Choroid plexus epithelial cell (primary cell): ENCODE measurements around the genes SLC10A4 and DCUN1D4.

DNA sequence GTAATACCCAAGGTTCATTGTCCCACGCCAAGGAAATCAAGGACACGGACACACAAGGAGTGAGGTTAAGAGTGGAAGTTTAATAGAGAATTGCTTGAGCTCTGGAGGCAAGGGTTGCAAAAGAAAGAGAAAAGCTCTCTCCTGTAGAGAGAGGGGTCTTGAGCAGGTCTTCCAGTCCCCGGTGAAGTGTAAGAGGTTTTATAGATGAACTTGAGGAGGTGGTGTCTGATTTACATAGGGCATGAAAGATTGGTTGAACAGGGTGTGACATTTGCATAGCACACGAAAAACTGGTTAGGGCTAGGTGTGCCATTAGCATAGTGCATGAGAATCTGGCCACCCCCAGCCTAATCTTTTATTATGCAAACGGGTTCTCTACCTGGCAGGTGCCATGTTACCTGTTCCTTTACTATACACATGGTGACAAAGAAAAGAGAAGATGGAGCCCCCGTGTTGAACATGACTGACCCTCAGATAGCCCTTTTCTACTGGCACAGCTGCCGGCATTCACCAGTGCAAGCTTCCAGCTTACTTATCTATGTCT, 71.0 kb downstream of the UCHL1 start:
- RRBS: no CpG with 5 or more reads among the region's 7 CpGs

- RRBS: 0% methylated on average over 3 of the region's 15 CpGs
Measured at GRCh38 chr4:41361176-41361352, 104.3 kb downstream of the UCHL1 start.

- RRBS: no CpG with 5 or more reads among the region's 4 CpGs
Measured at GRCh38 chr4:42638797-42639361, 18.0 kb downstream of the ATP8A1 start.

GRCh38 chr4:48022395-48022968, 5.9 kb downstream of the NIPAL1 start:
- RRBS: no CpG with 5 or more reads among the region's 4 CpGs

GRCh38 chr4:48047815-48048488, 31.4 kb downstream of the NIPAL1 start:
- RRBS: no CpG with 5 or more reads among the region's 2 CpGs

- RRBS: 2% methylated on average over 58 of the region's 80 CpGs
Measured at GRCh38 chr4:48482887-48483703, at the start of gene SLC10A4. Gene SLC10A4 (plus strand): TSS chr4:48483343.

- RRBS: no CpG with 5 or more reads among the region's 5 CpGs
Measured at GRCh38 chr4:48718908-48719625, 61.0 kb downstream of the FRYL start.

DNA sequence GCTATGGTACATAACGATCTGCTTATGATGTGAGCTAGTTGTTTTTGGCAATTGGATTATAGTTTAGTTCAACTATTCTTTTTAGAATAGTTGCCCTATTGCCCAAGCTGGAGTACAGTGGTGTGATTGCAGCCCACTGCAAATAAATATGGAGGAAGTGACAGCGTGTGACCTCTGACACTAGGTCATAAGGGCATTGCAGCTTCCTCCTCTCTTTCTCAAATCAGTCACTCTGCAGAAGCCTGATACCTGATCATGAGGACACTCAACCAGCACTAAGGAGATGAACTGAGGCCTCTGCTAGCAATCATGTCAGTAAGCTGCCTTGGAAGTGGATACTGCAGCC, 24.8 kb upstream of the FRYL start:
- RRBS: no CpG with 5 or more reads among the region's 2 CpGs

DNA sequence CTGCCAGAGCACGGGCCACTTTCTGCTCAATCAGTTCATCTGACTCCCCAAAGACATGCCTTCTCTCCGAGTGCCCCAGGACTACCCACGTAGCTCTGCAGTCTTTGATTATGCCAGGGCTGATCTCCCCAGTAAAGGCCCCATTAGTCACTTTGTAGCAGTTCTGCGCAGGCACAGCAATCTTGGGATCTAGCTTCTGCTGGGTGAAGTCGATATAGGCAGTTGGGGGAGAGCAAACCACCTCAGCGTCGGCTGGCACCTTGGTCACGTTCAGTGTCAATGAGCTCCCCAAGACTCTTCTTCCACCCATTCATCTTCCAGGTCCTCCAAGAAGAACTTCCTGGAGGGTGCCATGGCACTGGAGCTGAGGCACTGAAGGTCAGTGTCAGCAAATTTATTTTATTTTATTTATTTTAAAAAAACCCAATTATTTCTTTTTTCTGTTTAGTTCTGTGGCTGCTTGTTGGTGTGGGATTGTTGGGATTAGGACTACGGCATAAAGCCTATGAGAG, 30.8 kb downstream of the CWH43 start:
- RRBS: no CpG with 5 or more reads among the region's 9 CpGs

DNA sequence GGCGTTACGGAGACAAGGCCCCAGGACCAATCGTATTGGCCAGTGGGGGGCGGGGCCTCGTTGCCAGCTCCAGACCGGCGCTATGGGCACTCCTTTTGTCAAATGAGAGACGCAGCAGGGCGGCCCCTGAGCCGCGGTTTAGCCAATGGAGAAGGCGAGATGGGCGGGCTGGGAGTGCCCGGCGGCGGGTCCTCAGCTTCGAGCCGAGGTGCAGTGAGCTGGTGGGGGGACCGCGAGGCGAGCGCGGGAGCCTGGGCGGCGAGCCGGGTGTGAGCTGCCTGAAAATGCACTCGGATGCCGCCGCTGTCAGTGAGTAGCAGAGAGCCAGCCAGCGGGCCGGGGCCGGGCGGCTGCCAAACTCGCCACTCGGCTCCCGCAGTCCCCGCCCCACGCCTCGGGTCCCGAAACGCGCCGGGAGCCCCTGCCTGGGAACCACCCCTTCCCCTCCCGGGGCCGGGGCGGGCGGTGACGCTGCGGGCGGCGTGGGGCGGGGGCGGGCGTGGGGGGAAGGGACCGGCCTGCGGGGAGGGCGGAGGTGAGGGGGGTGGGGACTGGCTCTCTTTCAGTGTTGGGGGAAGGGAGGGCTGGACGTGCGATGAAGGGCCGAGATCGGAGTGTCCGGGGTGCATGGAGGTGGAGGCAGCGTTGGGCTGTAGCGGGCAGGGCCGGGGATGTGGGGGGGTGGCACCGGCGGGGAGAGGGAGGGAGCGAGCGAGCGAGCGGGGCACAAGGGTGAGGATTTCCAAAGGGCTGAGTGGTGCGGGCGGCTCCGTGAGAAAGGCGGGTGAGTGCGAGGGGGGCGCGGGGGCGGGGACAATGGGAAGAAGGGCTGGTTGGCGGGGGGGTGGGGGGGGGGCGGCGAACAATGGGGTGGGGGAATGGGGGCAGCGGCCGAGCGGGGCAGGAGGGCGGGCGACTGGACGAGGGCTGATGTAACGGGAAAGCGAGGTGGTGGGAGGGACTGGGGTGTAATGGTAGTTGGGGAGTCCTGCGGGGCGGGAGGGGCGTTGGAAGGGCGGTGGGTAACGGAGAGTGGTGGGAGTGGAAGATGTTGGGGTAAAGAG, at the start of gene DCUN1D4:
Gene DCUN1D4 (plus strand): TSS at position 195 of the 1,064 bp plus-strand sequence.
- RRBS: 1% methylated on average over 48 of the region's 95 CpGs

- RRBS: no CpG with 5 or more reads among the region's 16 CpGs
Measured at GRCh38 chr4:52869080-52869718, 7.1 kb downstream of the RASL11B start.

DNA sequence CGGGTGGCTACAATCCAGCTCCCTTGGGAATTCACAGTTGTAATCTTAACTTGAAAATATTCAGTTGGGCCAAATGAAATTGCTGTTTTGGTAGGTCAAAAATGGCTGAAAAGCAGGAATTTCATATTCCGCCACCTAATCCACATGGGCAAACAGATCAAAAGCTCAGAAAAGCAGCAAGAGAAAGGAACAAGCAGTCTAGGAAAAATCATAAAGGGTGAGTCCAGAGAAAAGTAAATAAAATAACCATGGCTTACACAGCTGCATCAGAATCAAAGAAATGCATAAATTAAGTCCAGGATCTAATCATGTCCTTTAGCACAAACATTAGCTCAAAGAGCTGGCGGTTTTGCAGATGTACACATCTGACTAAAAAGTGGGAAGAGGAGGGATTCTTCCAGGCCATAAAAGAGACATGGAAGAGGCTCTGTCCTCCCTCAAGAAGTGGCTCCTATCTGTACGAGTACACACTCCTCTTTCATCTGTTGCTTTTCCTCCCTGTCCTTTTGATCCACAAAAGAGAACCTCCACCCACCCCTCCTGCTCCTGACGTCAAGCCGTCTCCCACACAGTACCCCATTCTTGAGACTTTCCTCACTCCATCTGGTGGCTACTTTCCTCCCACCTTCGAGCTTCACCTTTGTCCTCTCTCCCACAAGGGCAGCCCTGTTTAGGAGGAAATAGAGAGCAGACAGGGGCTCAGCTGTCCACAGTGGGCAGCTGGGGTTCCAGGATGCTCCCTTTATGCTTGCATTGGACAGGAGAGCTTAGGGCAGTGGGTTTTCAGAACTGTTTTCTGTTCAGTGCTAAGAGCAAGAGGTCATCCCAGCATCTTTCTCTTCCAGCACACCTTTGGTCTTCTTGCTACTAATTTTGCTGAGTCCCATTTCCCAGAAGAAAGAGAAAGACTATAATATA, 92.6 kb downstream of the RASL11B start:
- RRBS: no CpG with 5 or more reads among the region's 7 CpGs

GRCh38 chr4:53012735-53013226, 150.7 kb downstream of the RASL11B start:
- RRBS: no CpG with 5 or more reads among the region's 1 CpG

GRCh38 chr4:53023711-53024789, 161.9 kb downstream of the RASL11B start:
- RRBS: no CpG with 5 or more reads among the region's 4 CpGs

- RRBS: no CpG with 5 or more reads among the region's 5 CpGs
Measured at GRCh38 chr4:53993948-53994892, 70.2 kb downstream of the CHIC2 start.

GRCh38 chr4:54085233-54085908, 14.6 kb upstream of the GSX2 start:
- RRBS: no CpG with 5 or more reads among the region's 4 CpGs

GRCh38 chr4:54197040-54197765, 31.9 kb upstream of the PDGFRA start:
- RRBS: no CpG with 5 or more reads among the region's 7 CpGs

- RRBS: 6% methylated on average over 3 of the region's 58 CpGs
Measured at GRCh38 chr4:54231756-54232586, 2.9 kb downstream of the PDGFRA start.

GRCh38 chr4:54497634-54498077, 160.1 kb upstream of the KIT start:
- RRBS: no CpG with 5 or more reads among the region's 3 CpGs